HT-29 (cell line): ENCODE results near the gene SYPL1.

- RAMPAGE, long total RNA, result no peak
Observed at GRCh38 chr7:106039308-106039925, 72.7 kb downstream of the SYPL1 start.

- RAMPAGE, long total RNA, result no peak
Observed at GRCh38 chr7:106111196-106111498, 965 bp downstream of the SYPL1 start.

GRCh38 chr7:106112146-106112824 lies at the start of gene SYPL1:
Gene SYPL1 (minus strand): TSS chr7:106112312.
- RAMPAGE, long total RNA, result start-site peak on the minus strand at chr7:106112244-106112290, 67 and 61 reads in 2 replicates

DNA sequence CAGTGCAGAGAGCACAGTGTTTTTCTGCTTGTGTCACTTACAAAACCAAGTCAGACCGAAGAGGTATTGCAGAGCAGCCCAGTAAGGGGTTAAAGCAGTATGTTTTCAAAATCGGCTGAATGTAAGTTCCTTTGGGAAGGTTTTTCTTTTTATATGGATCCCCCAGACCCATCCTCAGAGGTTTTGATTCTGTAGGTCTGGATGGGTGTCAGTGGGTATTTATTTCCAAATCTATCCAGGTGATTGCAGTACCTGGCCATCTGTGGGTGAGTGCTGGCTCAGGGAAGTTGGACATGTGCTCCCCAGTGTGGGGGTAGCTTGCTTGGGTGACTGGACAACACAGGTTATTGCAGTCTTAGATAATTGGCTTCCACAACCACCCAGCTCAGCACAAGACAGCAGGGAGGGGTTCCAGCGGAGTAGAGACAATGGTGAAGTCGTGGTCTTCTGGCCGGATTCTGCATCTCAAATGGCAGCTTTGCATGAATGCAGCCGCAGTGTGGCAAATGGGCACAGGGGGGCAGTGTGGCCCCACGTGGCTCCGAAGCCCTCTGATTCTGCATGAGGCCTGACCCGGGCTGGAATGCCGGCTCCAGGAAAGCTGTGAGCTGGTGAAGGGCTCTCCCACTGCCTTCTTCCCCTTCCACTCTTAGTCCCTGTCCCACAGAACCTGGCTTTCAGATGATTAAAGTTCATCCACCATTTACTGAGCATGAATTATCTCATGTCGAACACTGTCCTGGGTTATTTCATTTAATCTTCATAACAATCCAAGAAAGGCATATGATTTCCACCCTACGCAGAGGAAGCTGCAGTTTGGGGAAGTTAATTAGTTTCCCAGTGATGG lies 64.5 kb upstream of the SYPL1 start:
- RAMPAGE, long total RNA, result no peak

DNA sequence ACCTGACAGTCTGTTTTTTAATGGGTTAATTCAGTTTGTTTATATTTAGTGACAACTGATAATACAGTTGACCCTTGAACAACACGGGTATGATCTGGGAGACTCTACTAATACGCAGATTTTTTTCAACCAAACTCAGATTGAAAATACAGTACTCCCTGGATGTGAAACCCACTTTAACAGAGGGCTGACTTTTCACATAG lies 69.8 kb upstream of the SYPL1 start:
- RAMPAGE, long total RNA, result no peak

DNA sequence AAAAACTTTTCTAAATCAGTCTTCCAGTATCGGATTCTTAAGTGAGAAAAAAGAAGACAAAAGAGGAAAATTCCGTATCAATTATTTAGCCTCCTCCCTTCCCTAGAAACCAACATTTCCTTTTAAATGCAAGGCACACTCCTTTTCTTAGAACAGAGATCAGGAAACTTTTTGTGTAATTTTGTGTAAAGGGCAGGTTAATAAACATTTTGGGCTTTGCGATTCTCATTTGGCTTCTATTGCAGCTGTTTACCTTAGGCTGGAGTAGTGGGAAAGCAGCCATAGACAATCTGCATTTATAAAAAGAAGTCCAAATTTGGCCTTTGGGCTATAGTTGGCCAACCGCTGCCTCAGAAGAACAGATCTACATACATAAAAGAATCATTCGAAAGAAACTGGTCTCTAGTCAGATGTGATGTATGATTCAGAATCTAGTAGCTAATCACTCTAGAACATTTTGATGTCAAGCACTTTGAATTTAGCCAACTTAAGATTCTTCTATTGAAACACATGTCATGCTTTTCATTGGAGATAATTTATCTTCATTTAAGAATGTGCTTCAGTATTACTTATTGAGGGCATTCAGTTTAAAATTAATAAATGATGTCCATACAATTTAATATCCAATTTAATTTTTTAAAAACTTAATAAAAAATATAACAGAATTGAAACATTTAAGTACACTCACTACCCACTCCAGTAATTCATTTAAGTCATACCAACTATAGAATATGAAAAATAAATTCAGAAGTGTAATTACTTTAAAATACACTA lies 35.2 kb downstream of the NAMPT start:
- RAMPAGE, long total RNA, result no peak

- RAMPAGE, long total RNA, result no peak
Observed at GRCh38 chr7:106257448-106258692, 26.9 kb downstream of the NAMPT start.

- RAMPAGE, long total RNA, result no peak
Observed at GRCh38 chr7:106277360-106277784, 7.4 kb downstream of the NAMPT start.

DNA sequence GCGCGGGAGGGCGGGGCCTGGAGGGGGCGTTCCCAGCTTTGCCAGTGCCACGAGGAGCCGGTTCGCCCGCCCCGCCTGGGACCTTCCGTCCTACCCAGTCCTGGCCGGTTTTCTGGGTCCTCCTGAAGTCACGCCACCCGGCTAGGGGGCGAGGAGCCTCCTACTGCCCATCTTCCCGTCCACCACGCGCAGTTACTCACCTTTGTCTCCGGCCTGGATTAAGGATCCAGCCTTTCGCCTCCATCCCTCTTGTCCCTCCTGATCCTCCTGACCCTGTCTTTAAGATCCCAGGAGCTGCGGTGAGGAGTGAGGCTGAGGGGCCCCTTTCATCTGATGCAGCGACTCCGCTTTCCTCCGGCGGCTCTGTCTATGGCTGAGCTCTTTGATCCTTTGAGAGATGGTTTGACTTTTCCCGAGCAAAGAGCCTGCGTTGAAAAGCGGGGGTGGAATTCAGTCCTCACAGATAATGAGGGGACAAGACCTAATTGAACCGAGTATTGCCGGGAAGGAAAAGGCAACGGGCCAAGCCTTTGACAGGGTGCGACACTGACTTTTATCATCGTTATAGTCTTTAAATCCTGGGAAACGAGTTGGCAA lies 656 bp upstream of the NAMPT start:
- RAMPAGE, long total RNA, result no peak

DNA sequence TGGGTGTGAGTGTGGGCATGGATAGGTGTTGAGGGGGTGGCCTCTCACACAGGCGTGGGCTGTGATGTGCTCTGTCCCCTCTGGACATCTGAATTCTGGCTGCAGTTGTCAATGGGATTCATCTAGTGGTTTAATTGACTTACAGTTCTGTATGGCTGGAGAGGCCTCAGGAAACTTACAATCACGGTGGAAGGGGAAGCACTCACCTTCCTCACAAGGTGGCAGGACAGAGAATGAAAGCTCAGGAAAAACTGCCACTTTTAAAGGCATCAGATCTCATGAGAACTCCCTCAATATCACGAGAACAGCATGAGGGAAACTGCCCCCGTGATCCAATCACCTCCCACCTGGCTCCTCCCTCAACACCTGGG lies 135.6 kb upstream of the NAMPT start:
- RAMPAGE, long total RNA, result no peak

GRCh38 chr7:106462431-106462915 lies 177.7 kb upstream of the NAMPT start:
- RAMPAGE, long total RNA, result no peak

DNA sequence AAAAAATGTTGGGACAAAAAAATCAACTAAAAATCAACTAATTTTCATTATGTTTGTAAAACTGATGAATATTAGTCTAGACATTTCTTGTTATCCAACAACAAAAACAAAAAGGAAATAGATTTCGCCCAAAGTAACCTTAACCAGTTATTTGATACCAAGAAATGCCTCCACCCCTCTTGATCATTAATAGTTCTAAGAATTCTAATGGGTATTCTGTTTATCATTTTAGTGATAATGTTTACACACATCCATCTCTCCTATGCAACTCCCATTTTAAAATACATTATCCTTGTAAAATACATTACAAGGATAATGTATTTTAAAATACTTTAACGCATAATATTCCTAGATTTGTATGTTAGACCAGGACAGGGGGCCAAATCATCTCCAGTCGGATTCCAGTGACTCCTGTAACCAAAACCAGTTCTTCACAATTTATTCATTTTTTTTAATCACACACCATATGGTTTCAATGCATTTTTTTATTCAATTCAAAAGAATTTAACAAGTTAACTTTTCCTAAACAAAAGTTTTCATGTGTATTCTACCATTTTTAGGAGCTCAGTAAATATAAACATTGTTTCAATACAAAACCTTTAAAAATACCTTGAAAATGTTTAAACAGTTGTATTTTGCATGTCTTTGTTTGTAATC lies 1.9 kb downstream of the CCDC71L start:
- RAMPAGE, long total RNA, result no peak

GRCh38 chr7:106774461-106774862 lies 90.6 kb upstream of the PIK3CG start:
- RAMPAGE, long total RNA, result no peak

DNA sequence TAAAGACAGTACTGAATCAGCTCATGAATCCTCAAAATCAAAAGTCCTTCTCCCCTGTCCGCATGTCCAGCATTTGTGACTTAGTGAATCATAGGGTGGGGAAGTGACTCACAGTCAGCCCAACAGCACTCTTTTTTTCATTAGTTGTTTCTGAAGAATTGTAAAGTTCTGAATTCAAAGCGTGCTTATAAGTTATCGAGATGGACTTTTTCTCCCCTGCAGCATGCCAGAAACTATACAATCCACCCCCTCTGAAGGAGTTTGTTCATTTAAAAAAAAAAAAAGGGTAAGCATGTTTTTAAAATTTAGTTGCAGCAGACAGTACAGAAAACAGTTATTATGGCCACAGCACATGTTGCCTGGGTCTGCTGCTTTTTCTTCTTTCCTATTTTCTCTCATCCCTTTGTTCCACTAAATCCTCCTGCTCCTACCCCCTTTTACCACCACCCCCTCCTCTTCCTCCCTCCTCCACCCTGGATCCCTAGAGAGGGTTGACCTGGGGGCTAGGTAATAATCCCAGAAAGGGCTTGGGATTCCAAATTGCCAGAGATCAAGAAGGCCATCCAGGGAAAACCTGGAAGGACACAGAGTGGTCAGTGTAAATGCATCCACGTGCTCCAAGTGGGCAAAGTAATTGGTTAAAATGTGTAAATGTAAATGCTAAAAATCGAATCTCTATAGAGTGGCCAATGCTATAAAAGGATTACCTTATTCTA lies 89.2 kb upstream of the PIK3CG start:
- RAMPAGE, long total RNA, result no peak

- RAMPAGE, long total RNA, result no peak
Observed at GRCh38 chr7:107006923-107008024, 37.2 kb upstream of the PRKAR2B start.

DNA sequence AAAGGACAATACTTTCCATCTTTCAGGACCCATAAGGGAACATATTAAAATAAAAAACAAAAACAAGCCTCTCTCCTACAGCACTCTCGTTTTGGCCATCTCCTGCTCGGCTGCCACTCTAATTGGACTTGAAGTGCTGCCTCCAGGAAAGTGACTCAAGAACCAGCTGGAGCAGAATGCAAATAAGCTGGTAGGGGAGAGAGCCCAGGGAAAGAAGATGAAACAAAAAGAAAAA lies 65.6 kb downstream of the HBP1 start:
- RAMPAGE, long total RNA, result no peak

DNA sequence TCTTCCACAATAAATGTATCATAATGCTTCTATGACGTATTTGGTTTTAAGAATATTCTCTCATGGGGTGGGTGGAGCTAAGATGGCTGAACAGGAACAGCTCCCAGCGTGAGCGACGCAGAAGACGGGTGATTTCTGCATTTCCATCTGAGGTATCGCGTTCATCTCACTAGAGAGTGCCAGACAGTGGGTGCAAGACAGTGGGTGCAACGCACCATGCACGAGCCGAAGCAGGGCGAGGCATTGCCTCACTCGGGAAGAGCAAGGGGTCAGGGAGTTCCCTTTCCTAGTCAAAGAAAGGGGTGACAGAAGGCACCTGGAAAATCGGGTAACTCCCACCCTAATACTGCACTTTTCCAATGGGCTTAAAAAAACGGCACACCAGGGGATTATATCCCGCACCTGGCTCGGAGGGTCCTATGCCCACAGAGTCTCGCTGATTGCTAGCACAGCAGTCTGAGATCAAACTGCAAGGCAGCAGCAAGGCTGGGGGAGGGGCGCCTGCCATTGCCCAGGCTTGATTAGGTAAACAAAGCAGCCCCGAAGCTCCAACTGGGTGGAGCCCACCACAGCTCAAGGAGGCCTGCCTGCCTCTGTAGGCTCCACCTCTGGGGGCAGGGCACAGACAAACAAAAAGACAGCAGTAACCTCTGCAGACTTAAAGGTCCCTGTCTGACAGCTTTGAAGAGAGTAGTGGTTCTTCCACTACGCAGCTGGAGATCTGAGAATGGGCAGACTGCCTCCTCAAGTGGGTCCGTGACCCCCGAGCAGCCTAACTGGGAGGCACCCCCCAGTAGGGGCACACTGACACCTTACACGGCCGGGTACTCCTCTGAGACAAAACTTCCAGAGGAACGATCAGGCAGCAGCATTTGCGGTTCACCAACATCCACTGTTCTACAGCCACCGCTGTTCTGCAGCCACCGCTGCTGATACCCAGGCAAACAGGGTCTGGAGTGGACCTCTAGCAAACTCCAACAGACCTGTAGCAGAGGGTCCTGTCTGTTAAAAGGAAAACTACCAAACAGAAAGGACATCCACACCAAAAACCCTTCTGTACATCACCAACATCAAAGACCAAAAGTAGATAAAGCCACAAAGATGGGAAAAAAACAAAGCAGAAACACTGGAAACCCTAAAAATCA lies 38.4 kb downstream of the GPR22 start:
- RAMPAGE, long total RNA, result no peak

DNA sequence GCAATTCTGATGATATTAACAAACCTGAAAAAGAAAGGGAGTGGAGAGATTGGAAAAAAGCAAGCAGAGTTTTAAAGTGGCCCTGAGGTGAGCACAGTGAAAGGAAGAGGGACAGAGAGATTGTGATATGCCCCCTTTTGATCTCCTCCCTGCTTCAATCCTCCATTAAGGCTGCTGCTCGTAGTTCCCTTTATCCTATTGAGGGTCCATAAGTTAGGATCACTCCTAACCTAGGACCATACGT lies 24.6 kb downstream of the SLC26A4 start:
- RAMPAGE, long total RNA, result no peak

DNA sequence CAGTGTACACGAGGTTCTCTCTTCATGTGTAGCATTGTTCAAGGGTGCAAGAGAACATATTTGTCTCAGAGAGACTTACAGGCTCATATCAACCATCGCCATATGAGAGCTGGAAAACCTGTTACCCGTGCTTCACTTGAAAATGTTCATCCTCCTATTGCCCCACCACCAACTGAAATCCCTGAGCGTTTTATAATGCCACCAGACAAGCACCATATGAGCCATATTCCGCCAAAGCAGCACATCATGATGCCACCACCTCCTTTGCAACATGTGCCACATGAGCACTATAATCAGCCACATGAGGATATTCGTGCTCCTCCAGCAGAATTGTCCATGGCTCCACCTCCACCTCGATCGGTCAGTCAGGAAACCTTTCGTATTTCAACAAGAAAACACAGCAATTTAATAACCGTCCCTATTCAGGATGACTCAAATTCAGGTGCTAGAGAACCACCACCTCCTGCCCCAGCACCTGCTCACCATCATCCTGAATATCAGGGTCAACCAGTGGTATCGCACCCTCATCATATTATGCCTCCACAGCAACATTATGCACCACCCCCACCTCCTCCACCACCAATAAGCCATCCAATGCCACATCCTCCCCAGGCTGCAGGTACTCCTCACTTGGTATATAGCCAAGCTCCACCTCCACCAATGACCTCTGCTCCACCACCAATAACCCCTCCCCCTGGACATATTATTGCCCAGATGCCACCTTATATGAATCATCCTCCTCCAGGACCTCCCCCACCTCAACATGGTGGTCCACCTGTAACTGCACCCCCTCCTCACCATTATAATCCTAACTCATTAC lies 14.4 kb downstream of the CBLL1 start:
- RAMPAGE, long total RNA, result no peak

DNA sequence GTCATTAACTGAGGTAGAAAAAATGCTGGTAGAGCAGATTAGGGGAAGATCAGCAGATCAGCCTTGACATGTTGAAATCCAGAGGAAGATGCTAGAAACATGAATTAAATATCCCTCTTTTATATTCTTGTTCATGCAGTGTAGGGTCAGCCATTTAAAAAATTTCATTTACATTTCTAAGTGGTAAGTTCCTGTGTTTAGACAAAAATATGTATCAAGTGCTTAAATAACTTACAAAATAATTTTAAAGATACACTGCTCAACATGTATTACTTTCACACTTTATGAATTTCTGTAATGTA lies 19.6 kb downstream of the CBLL1 start:
- RAMPAGE, long total RNA, result no peak